GM19240 (cell line): ENCODE data around the gene IQCA1.

DNA sequence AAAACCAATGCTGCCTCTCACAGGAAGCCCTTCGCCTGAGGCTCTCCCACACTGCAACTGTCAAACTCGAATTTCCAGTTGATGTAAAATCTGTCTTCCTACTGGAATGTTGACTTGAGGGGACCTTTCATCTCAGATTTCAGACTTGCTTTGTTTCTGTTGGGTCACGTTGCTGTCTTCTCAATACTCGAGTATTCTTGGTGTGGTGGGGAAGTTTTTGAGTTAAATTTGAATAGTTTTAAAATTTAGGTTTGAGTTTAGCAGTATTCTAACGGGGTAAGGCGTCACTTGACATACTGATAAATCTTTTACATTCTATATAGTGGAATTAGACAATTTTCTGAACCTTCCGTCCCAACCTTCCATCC, 50.8 kb downstream of the AGAP1 start:
- RRBS, result no CpG with 5 or more reads among the region's 7 CpGs

DNA sequence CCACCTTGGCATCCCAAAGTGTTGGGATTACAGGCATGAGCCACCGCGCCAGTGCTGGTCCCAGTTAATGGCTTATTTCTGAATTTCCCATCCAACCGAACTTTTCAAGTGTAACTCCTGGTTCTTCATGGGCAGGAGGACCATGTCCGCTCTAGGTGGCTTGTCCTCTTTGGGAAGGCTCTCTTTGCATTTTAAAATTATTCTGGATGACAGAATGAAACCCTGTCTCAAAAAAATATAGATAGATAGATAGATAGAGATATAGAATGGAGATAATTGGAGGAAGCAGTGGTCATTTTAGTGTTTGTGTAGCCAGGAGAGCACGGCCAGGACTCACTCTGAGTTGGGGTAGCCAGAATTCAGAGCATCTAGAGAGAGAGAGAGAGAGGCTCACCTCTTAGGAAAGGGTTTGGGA, 95.6 kb downstream of the AGAP1 start:
- RRBS, result no CpG with 5 or more reads among the region's 5 CpGs

- RRBS, result 79% methylated on average over 3 of the region's 7 CpGs
Observed at GRCh38 chr2:235596205-235596746, 102.4 kb downstream of the AGAP1 start.

DNA sequence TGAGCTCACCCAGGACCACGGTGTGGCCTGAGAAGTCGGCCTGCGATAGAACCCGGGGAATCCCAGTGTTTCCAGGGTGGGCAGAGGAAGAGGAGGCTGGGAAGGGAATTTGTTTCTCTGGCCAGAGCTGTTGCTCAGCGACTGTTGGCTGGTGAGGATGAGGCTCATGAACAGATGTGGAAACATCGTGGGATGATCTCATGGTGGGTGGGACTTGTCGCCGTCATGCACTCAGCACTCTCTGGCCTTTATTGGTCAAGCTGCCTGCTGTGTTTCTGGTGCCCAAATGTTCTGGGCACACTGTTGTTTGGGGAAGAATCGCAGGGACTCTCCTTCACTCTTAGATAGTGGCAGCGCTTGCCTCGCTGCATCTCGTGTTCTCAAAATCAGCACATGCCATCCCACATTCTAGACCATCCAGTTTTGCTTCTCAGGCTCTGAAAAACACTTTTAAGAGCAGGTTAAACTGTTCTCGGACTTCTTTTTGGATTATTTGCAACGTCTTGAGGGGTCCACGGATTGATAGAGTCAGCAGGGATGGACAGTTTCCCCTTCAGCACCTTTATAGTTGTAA, 145.6 kb downstream of the AGAP1 start:
- RRBS, result no CpG with 5 or more reads among the region's 15 CpGs

DNA sequence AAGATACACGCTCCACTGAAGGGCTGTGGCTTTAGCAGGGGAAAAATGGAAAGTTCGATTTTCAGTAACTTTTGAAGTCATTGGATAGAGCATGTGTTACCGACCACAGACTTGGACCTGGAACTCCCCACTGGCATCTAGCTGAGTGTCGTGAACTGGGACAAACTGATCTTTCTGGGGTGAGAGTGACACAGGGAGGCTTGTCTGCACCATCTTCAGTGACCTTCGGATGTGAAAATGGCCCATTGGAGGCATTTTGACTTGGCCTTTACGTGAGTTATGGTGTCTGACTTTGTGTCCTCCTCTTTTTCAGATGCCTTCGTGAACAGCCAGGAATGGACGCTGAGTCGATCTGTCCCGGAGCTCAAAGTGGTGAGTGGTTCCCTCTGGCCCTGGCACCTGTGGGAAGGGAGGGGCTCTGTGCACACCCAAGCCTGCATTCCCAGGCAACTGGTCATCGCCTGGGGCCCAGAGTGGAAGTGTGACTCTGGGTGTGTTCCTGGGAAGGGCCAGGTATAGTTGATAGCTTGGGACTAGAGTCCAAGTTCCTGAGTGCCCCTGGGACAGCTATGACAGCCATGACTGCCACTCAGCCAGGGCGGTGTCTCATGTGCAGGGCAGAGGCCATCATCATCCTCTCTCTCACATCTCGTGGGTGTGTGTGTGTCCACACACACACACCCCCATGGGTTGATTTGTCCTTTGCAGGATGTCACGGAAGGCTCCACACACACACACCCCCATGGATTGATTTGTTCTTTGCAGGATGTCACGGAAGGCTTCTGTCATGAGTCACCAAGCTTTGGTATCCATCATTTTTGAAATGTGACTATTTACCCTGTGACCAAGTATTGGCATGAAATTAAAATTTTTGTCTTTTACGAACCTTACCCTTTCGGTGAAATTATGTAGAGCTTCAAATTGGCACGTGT, 215.3 kb downstream of the AGAP1 start:
- RRBS, result no CpG with 5 or more reads among the region's 18 CpGs

GRCh38 chr2:236177929-236178436, 9.8 kb upstream of the GBX2 start:
- RRBS, result 9% methylated on average over 11 of the region's 38 CpGs

DNA sequence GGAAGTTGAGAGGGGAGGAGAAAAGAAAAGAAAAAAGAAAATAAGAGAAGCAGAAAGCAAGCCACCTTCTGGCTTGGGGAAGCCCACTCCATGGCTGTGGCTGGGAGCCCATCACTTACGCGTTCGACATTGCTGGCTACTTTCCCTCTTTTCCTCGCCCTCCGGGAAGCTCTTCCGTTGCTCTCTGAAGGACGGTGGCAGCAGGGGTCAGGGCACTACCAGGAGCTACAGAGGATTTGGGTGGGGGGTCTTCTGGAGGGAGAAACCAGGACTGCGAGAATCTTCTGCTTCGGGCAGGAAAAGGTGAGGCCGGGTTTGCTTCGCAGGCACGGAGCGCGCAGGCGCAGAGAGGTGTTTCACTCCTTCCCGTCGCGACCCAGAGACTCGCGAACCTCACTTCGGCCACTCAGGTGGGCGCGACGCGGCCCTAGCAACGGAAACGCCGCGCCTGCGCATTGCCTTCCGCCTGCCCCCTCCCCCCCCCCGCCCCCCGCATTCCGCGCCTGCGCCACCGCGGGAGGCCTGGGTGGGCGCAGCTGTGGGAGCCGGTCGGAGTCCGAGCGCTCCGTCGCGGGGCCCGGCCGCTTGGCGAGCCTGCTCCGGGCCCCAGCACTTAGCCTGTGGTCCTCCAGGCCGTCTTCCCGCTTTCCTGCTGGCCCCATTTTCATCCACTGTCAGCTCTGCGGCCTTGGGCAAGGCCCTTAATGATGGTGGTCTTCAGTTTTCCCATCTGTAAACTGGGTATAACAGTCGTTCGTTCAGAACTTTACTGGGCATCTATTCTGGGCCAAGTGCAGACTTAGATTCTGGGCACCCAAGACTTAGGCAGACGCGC, at the start of gene IQCA1:
Gene IQCA1, minus strand, starts transcription at position 339 of the 835 bp plus-strand sequence.
- RRBS, result no CpG with 5 or more reads among the region's 57 CpGs

DNA sequence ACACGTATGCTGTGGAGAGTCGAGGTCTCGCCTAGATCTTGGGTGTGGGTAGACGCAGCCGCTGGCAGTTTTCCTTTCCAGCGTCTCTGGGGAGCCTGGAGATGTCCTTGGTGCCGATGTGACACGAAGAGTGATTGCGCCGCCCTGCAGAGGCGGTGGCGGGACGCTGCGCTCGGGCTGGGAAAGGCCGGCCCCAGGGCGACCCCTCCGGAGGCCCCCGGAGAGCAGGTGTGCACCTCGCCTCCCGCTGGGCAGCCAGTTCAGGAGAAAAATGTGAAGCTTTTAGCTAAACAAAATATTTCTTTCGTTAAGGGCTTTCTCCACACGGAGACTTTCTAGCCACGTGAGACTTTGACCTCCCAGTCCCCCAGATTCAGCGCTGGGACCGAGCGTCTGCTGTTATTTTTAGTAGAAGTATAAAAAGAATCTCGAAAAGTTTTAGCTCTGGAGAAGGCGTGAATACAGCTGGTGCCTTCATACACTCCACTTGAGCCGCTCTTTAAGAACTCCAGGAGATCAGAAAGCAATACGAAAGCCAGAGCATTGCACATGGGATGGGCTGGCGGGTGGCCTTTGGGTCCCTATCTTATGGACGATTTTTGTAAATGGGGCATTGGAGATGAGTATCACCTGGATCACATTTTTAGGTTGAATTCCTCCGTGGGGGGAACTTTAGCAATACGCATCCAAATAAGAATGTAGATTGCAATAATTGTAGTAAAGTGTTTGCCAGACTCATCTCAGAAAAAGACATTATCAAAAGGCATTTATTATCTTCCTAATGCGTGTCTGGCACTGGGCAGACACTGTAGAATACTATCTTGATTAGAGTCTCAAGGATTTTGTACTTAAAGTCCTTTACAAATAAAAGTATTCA, 1.0 kb upstream of the ACKR3 start:
- RRBS, result no CpG with 5 or more reads among the region's 36 CpGs

GRCh38 chr2:236572243-236573045, 2.8 kb downstream of the ACKR3 start:
- RRBS, result no CpG with 5 or more reads among the region's 14 CpGs

DNA sequence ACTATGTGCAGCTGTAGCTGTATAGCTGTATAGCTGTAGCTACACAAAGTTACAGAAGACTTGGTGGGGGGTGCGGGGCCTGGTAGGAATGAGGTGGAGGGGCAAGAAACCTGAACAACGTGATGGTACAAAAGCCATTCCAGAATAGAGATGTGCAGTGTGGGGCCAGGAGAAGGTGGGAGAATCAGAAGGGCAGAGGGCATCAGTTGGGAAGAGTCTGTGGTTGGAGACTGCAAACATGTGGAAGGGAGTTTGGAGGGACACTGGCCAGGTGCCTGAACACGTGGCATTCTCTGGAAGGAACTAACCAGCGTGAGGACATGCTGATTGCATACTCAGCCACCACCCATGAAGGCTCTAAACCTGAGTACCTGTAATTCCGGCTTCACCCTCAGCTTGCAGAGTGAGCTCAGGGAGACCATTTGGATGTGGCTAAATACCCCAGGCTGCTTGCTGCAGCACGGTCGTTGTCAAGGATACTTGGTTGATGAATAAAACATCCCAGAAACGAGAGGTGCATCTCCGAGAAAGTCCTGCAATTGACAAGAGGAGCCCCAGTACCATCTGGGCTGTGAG, 4.8 kb downstream of the ACKR3 start:
- RRBS, result no CpG with 5 or more reads among the region's 9 CpGs

GRCh38 chr2:236575382-236575947, 5.8 kb downstream of the ACKR3 start:
- RRBS, result no CpG with 5 or more reads among the region's 15 CpGs

DNA sequence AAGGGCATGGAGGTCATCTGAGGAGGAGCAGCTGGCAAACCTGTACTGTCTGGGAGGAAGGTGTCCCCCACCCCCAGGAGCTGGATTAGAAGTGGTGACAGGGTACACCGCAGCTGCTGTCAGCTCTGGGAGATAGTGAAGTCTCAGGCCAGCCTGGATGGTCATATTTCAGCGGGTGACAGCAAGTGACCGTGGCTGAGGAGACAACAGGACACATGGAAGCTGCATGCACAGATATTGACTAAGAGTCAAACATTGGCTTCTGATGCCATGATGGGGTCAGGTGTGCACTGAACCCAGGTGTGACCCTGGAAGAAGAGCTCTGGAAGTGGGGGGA, 250.7 kb downstream of the ACKR3 start:
- RRBS, result no CpG with 5 or more reads among the region's 3 CpGs

DNA sequence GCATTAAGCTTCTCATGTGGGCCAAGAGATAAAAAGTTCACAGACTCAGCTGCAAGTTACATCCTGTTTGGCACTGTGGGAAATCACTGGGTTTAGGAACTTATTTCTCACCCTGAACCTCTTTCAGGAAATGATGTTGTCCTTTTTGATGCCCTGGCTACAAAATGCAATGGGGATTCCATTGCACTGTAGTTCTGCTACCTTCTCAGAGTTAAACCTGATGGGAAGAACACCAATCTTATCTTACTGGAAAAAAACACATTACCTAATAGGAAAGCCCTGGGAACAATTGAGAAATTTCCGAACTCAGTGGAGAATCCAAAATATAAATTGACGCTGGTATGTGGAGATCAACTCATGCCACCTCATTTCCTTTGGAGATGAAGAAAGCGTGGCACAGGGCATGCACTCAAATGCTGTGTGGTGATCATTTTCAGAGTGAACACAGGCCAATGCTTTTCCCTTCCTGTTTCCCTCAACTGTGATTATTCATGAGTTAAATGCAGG, 252.0 kb upstream of the COPS8 start:
- RRBS, result no CpG with 5 or more reads among the region's 3 CpGs

DNA sequence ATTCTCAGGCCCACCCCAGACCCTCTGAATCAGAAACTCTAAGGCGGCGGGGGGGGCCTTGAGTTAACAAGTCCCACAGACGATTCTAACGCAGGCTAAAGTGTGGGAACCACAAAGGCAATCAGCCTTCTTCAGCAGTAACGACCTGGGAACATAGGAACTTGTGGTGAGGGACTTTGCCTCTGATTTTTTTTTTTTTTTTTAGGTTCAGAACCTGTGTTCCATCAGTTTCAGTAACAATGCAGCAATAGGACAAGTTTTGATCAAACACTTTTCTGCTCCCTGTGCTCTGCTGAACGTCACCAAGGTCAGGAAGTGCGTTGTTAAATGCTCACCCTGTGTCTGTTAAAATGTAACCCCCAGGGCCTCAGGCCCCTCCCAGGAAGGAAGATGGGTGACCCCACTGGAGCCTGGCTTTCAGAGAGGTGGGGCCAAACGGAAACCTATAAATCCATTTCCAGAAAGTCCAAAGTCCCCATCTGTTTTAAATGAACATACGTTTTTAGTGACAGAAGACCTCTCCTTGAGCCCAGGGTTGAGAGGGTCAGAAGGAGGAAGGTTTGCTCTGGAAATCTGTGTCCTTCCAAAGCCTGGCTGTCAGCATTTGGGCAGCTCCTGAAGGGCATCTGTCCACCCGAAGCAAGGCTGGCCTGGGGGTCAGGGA, 117.7 kb upstream of the COPS8 start:
- RRBS, result no CpG with 5 or more reads among the region's 10 CpGs

DNA sequence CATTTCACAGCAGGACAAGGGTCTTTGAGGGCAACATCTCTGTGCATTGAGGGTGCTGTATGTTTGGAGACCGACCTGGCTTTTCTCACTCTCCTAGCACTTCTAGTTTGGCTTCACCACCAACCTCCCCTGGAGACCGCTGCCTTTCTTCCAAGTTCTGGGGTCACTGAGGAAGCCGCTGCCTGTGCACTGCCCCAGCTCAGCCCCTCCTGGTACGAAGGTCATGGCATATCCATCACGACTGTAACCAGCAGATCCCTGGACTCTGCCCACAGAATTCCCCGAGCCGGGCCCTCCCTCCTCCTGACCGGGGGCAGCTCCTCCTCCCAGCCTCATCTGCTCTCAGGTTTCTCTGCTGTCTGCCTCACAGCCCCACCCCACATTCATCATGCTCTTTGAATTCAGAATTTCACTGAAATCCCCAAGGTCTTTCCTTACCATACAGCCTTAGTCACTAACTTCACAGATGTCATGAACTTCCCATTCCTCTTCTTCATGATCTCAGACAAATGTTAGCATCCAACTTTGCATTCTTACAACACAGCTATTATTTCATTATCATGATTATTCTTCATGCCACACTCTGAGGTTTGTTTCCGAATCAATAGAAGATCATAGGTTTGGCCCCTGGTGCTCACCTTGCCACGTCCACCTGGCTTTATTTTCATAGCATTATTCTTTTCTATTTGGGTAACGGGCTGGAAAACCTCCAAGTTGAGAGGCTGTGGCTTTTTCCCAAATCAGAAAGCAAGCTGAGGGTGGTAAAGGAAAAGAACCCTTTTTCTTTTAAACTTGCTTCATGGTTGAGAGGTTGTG, 112.9 kb upstream of the COPS8 start:
- RRBS, result no CpG with 5 or more reads among the region's 11 CpGs

GRCh38 chr2:237073463-237073828, 12.2 kb upstream of the COPS8 start:
- RRBS, result no CpG with 5 or more reads among the region's 6 CpGs

GRCh38 chr2:237297472-237297949, 116.5 kb downstream of the COL6A3 start:
- RRBS, result no CpG with 5 or more reads among the region's 4 CpGs

DNA sequence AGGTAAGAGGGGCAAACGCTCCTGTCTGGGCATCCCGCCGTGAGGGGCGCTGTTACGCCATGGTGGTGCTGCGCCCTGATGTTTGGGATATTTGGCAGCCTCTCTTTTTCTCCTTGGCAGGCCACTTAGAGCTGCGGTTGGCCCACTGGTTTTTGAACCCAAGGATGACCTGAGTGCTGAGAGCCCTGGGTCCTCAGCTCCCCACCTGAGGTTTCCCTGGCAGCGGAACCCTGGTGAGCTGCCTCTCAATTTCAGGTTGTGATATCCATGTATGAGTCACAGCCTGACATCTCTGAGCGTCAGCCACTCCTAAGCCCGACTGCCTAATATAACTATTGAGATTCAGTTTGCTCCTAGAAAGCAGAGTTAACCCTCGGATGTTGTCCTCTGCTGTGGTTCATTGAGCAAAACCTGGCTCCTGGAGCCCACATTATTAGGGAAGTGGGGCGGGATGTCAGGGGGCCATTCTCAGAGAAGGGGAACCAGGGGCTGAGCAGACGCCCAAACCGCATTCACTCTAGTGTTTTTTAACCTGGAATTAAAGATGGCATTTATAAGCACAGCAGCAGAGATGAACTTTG, 103.2 kb downstream of the COL6A3 start:
- RRBS, result no CpG with 5 or more reads among the region's 14 CpGs

- RRBS, result no CpG with 5 or more reads among the region's 15 CpGs
Observed at GRCh38 chr2:237315125-237315936, 98.6 kb downstream of the COL6A3 start.

GRCh38 chr2:237449075-237449882, 35.3 kb upstream of the COL6A3 start:
- RRBS, result no CpG with 5 or more reads among the region's 14 CpGs